Mucosa of descending colon (tissue), 1 donor: ENCODE measurements around the genes SMC3, ADRA2A and VTI1A.

GRCh38 chr10:110375829-110376750 lies 71.4 kb upstream of the SMNDC1 start:
- PRO-cap: no peak

GRCh38 chr10:110495820-110496631 lies 1.7 kb upstream of the DUSP5 start:
- PRO-cap: no peak

DNA sequence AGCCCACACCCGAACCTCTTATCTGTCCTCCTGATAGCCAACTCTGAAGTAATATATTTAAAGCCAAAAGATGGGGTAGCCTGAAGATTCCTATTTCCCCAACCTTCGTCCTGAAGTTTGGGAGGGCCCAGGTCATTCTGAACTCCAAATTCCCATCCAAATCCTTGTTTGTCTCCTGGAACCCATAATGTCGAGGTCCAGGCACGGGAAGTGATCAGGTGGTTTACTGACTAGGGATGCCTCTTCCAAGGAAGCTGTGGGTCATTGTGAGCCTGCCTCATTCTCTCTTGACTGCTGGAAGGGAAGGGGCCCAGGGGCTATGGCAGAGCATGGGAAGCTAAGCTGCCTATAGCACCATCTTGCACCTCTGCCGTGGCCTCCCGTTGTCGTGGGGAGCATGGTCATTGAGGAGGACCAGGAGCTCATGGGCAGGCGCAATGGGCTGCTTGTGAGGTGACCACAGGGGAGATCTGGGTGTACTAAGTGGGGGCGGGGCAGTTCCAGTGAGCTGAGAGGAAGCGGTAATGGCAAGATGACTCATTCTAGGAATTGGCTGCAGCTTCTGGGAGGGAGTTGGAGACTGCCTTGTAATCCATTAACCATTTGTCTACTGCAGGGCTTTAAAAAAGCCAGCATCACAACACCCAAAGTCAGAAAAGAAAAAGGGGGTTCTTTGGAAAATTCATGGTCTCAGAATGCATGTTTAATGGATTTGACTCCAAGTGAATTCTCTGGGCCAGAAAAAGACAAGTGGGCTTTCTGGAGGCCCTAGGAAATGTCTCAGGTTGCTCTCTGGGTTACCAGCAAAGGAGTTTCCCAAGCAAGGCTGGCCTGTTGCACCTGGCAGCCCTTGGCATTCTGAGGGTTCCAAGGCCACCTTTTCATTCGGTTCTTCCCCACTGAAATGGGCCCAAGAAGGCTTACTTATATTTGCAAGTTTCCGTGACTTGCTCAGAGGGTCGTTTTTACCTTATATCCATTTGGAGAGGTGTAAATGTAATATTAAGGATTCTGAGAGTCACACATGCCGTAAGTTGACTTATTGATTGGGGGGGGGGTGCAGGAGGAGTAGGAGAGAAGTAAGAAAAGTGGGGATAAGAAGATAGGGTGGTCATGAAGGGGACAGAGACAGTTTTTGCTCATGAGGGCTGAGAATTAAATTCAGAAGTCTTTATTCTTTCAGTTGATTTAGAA lies 3.6 kb downstream of the DUSP5 start:
- PRO-cap: bidirectional peak, plus-strand start at position 650 of the sequence, minus-strand start at position 472 of the sequence

GRCh38 chr10:110511109-110511421 lies 13.4 kb downstream of the DUSP5 start:
- PRO-cap: no peak

- PRO-cap: bidirectional peak, plus-strand start at chr10:110567695, minus-strand start at chr10:110567390; unidirectional peak, plus-strand start at chr10:110567740; unidirectional peak, minus-strand start at chr10:110568325
Measured at GRCh38 chr10:110567600-110568841, at the start of gene SMC3. Gene SMC3, plus strand, starts transcription at chr10:110567695.

DNA sequence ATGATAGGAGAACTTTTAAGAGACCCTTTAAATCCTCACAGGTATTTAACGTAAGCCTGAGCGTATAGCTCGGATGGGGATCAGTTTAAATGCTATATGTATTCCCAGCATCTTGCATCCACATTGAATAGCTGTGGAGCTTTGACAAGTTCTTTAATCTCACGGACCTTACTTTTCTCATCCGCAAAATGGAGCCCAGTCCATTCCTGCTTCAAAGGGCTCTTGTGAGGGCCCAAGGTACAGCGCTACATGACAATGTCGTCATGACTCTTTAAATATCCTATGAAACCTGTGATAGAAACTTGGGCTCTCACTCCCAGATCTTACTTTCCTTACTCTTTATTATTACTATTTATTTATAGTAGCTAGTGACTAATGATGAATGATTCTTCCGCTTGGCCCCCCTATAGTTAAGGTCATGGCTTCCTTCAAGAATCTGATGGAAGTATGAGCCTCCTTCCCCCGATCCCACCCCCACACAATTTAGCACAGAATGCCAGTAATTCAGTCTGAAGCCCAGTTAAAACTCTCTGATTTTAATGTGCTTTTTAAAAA lies 41.9 kb downstream of the RBM20 start:
- PRO-cap: no peak

GRCh38 chr10:110808561-110808982 lies 63.2 kb upstream of the PDCD4 start:
- PRO-cap: bidirectional peak, plus-strand start at chr10:110808790, minus-strand start at chr10:110808618

DNA sequence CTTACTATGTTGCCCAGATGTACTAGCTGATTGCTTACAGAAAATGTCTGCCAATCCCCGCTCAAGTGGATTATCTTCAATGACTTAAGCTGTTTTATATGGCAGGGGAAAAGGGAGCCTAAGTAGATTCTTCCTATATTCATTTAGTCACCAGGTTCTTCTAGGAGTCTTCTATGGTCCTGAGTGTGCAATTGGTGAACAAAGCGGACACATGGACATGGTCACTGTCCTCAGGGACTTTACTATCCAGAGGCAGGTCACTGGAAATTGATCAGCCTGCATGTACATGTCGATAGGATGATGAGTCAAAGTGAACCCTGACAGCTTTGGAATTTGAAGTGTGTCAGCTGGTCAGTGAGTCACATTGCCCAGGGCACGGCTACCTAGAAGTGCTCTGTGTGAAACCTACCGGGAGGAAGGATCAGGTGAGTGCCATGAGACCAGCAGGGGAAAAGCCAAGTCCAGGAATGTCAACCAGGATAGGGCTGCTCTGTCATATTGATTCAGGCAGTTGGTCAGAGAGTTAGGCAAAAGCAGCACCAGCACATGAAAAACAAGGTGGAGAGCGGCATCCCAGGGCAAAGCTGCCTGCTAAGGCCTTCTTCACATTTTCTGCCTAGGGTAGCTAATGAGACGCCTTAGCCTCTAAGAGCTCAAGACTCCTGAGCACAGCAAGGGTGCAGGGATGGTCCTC lies 19.5 kb upstream of the PDCD4 start:
- PRO-cap: bidirectional peak, plus-strand start at position 414 of the sequence, minus-strand start at position 302 of the sequence

- PRO-cap: no peak
Measured at GRCh38 chr10:110916538-110917226, 2.3 kb downstream of the BBIP1 start.

DNA sequence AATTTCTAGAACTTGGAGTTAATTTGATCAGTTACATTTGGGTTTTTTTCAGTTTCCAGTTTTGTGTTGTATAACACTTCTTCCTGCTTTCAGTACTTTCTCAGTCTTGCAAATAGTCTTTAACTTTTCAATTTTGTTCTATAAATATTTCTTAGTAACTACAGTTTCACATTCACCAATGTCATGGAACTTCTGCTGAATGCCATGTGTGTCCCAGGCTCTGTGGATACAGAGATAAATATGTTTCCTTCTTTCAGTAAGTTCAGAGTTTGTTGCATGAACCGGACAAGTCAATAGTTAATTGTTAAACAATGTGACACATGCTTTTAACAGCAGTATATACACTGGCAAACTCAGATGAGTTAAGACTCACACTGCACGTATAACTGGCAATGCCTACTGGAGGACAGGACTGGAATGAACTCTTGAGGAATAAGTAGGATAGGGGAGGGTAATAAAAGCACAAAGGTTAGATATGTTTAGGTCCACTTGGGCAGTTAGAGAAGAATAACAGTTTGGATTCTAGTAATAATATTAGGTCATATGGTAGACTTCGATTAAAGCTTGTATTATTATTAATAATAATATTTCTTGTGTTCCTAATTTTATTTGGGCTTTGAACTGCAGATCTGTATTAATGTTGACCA lies 4.7 kb downstream of the SHOC2 start:
- PRO-cap: bidirectional peak, plus-strand start at position 392 of the sequence, minus-strand start at position 230 of the sequence

- PRO-cap: bidirectional peak, plus-strand start at chr10:111077055, minus-strand start at chr10:111076907
Measured at GRCh38 chr10:111076657-111077596, at the start of gene ADRA2A. Gene ADRA2A, plus strand, starts transcription at chr10:111077029.

GRCh38 chr10:111756380-111756979 lies 427.1 kb downstream of the GPAM start:
- PRO-cap: no peak

DNA sequence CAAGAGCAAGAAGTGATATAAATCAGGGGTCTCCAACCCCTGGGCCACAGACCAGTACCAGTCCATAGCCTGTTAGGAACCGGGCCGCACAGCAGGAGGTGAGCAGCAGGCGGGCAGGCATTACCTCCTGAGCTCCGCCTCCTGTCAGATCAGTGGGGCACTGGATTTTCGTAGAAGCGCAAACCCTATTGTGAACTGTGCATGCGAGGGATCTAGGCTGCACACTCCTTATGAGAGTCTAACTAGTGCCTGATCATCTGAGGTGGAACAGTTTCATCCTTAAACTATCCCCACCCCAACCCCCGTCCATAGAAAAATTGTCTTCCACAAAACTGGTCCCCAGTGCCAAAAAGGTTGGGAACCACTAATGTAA lies 54.3 kb downstream of the GPAM start:
- PRO-cap: unidirectional peak, plus-strand start at position 99 of the sequence

GRCh38 chr10:112156905-112157635 lies 26.5 kb downstream of the GPAM start:
- PRO-cap: no peak

DNA sequence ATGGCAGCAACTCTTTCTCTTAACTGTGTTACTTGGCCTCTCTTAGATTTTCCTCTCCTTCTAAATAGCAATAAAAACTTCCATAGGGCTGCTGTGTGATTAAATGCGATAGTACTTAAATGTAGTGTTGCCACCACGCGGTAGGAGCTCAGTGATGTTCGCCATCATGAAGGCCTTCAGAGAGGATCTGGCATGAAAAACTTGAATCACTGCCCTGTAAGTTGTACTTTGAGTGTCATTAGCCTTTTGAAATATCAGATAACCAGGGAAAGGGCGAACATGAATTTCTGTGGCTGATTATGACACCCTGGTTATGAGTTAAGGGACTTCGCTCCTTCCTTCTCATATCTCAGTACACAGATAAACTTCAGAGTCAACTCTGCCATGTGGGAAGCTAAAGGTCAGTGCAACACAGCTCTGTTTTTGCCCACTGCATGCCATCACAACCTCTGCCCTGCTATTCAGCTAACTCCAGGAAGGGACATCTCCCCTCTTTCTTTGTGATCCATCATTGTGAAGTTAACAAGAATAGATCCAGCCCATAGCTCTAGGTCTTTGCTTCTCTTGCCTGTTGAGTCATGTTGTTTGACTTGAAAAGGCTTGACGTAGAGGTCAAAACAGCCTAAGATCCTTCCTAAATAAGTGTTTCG lies 8.9 kb upstream of the ACSL5 start:
- PRO-cap: unidirectional peak, minus-strand start at position 189 of the sequence

- PRO-cap: bidirectional peak, plus-strand start at chr10:112447223, minus-strand start at chr10:112446914; unidirectional peak, minus-strand start at chr10:112447601
Measured at GRCh38 chr10:112446646-112447920, at the start of gene VTI1A. Gene VTI1A, plus strand, starts transcription at chr10:112447215.

DNA sequence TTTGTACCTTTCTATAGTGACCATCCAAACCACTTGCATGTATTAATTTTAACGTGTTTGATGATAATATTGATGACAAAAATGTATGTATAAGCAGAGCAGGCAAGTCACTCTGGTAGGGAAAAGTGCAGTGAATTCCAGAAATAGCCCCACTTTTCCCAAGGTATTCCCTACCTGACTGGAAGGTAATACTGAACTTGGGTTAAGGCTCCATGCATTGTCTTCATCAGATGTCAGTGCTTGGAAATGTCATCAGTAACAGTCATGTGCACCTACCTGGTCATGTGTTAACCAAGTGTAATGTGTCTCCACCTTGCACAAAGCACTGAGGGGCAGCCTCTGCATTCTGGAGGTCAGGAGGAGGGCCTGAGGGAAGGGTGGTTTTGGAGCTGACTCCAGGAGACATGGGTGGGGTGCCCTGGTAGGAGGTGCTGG lies 242.1 kb downstream of the VTI1A start:
- PRO-cap: no peak

DNA sequence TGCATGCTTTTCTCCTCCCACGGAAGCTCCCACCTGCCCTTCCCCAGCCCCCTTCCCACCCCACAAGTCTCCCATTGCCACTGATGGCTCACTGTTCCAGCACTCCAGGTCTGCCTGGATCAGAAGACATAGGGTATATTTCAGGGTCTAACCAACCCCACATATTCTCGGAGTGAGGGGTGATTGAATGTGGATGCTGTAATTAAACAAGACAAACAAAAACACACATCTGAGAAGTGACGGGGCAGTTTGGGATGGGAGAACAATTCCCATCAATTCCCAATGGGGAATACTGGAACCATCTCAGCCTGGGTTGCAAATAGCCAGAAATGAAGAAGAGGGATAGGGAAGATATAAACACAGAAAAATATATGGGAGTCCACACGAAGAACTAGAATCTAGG lies 190.3 kb upstream of the TCF7L2 start:
- PRO-cap: no peak

DNA sequence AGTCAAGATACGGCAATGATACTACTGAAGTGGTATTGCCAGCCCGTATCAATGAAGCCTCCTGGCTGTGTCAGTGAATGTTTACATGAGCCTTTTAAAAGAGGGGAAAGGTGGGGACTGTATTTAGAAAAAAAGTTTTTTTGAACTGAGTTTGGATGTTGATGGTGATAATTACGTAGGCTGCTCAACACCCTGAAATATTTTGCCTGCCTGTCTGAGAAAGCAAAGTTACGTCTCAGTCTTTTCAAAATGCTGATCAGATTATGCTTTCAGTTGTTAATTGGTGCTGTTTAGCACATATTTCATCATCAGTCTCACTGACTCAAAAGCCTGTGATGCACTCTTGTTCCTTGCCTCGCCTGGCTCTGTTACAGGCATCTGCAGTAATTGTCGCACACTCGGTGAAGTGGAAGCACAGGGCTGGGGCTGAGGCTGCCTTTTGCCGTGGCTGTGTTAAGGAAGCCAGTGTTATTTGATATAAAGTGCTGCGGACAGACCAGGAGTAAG lies 157.3 kb upstream of the TCF7L2 start:
- PRO-cap: bidirectional peak, plus-strand start at position 395 of the sequence, minus-strand start at position 254 of the sequence

DNA sequence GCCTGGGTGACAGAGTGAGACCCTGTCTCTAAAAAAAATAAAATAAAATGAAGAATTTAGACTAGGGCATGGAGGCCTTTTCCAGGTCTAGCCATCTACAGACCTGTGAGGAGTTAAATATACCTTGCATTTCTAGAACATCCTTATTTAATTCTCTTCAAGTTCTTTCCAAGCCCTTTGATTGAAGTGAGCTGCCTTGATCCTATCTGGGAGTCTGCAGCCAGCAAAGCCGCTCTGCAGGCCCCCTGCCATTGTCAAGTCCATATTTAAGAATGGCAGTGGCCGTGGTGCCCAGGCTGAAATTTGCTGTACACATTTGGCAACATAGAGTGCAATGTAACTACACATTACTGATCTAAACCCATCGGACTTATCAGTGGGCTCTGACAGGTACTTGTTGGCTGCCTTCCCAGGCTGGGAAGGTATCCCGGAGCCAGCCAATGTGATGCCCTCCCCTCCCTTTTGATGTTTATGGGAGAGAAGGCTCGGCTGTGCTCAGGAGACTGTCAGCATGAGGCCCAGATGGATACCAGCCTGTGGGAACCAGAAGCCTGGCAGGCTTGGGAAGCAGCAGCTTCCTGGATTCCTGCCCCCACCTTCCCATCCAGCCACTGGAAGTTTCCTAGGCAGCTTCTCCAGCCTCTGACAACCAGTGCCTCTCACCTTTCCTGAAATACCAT lies 146.2 kb upstream of the TCF7L2 start:
- PRO-cap: no peak